AG04450 (cell line): ENCODE measurements around the gene CCDC152.

GRCh38 chr5:41916919-41917195 lies 8.2 kb upstream of the FBXO4 start:
- CAGE, long polyA plus RNA, result no peak
- RRBS, result no CpG with 5 or more reads among the region's 4 CpGs

- CAGE, long polyA plus RNA, result no peak
- RRBS, result no CpG with 5 or more reads among the region's 2 CpGs
Observed at GRCh38 chr5:41926941-41927478, 1.9 kb downstream of the FBXO4 start.

GRCh38 chr5:42432353-42432761 lies 9.1 kb downstream of the GHR start:
- CAGE, long polyA plus RNA, result no peak
- RRBS, result no CpG with 5 or more reads among the region's 2 CpGs

- CAGE, long polyA plus RNA, result no peak
- RRBS, result no CpG with 5 or more reads among the region's 4 CpGs
Observed at GRCh38 chr5:42518780-42519187, 95.5 kb downstream of the GHR start.

DNA sequence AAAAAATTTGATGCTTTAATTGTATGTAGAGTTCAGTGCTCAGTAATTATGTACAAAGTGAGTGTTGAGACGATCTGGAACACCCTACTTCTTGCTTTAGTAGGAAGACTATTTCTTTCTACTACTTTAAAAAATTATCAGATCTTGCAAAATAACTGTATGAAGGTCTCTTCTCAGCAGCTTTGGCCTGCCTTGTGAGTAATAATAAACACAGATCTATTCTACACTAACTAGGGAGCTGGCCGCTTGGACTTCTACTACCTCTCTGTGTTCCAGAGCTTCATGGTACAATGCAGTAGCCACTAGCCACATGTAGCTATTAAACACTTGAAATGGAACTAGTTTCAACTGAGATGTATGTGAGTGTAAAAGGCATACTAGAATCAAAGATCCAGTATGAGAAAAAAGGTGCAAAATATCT lies 131.1 kb downstream of the GHR start:
- CAGE, long polyA plus RNA, result no peak
- RRBS, result no CpG with 5 or more reads among the region's 2 CpGs

- CAGE, long polyA plus RNA, result no peak
- RRBS, result no CpG with 5 or more reads among the region's 1 CpG
Observed at GRCh38 chr5:42626783-42626982, 129.9 kb upstream of the CCDC152 start.

GRCh38 chr5:42646245-42646838 lies 110.3 kb upstream of the CCDC152 start:
- CAGE, long polyA plus RNA, result no peak
- RRBS, result no CpG with 5 or more reads among the region's 2 CpGs

- CAGE, long polyA plus RNA, result start-site peak on the plus strand at chr5:42756839-42756851, 57 and 62 reads in 2 replicates
- RRBS, result no CpG with 5 or more reads among the region's 19 CpGs
Observed at GRCh38 chr5:42756610-42757075, at the start of gene CCDC152. CCDC152 (plus strand) TSS chr5:42756818.

DNA sequence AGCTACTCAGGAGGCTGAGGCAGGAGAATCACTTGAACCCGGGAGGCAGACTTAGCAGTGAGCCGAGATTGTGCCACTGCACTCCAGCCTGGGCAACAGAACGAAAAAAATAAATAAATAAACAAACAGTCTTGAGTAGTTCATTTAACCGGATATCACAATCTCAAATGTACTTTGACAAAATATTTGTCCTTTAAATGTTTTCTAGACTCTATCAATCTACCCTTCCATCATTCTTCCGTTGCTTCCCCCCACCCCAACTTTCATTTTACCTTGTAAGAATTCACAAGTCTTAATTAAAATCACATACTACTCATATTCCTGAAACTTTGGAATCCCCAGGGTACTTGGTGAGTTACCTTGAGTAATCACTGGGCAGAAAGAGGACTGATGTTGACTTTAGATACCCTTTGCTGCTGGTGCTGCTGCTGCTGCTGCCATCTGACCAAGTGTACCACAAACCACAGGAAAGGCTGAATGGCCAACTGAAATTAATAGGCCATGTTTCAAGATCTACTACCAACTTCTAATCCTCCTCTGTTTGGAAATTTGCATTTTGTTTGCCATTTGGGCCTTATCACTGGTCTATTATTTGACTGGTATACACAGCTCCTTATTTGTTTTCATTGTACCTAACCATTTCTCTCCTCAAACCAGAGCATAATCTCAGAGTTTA lies 13.5 kb downstream of the SELENOP start:
- CAGE, long polyA plus RNA, result no peak
- RRBS, result 91% methylated on average over 1 of the region's 5 CpGs

GRCh38 chr5:42990390-42990738 lies 49.8 kb downstream of the ANXA2R start:
- CAGE, long polyA plus RNA, result no peak
- RRBS, result no CpG with 5 or more reads among the region's 7 CpGs

GRCh38 chr5:43019223-43019957 lies 20.7 kb downstream of the ANXA2R start:
- CAGE, long polyA plus RNA, result no peak
- RRBS, result no CpG with 5 or more reads among the region's 28 CpGs

DNA sequence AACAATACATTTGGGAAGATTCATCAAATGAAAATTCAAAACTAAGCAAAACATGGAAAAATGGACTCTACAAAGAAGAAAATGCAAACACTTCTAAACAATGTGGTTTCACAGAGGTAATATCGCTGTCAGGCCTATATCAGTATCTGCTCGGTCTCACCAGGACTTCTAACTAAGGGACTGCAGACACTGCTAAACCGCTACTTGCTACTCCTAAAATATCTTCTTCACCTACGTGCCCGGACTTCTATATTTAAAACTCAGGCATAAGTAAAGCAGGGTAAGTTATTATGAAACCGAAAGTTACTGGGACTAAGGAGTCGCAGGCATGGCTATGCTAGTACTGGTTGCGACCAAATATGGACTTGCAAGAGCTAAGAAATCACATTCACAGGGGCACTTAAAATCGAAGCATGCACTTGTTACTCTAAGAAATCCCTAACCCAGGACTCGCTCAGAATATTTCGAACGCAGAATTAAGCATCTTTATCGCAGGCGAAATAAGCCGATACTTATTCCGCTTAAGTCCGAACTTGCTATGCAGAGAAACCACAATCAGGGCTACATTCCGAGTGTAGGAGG lies 2.2 kb downstream of the ANXA2R start:
- CAGE, long polyA plus RNA, result no peak
- RRBS, result no CpG with 5 or more reads among the region's 18 CpGs

GRCh38 chr5:43054060-43054842 lies 14.1 kb upstream of the ANXA2R start:
- CAGE, long polyA plus RNA, result no peak
- RRBS, result no CpG with 5 or more reads among the region's 11 CpGs

DNA sequence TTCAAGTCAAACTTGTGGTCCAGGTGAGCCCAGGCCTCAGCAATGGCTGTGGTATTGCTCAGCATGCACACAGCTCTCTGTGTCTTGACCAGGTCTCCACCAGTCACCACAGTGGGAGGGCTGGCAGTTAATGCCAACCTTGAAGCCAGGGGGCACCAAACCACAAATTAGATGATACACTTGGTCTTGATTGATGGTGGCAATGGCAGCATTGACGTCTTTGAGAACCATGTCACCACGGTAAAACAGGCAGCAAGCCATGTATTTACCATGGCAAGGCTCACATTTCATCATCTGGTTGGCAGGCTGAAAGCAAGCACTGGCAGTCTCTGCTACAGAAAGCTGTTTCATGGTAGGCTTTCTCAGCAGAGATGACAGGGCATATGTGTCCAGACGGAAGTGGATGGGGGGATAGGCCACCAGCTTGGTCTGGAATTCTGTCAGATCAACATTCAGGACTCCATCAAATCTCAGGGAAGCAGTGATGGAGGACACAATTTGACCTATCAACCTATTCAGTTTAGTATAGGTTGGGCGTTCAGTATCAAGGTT lies 40.0 kb downstream of the NIM1K start:
- CAGE, long polyA plus RNA, result no peak
- RRBS, result no CpG with 5 or more reads among the region's 4 CpGs

DNA sequence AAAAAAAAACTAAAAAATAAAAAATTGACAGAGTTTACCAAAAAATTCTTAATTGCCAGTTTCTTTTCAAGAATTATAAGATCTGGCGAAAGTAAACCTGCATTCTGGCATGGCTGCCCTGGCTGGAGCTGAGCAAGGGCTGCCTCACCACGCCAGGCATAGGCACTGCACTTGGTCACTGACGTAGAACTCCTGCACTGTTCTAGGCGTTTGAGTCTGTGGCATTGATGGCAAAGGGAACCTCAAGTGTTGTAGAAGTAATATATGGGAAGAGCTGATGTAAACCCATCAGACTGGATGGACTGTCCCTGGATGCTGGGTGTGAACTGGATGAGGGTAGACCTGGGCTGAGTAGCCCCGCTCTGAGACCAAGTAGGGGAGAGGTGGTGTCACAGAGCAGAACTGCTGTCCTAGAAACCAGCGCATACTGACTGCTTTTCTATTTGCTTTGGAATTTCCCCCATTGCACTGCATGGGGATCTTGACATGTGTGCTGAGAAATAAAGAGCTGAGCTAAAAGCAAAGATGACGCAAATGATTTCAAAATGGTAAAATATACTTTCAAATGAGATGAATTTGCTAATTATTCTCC lies 44.5 kb downstream of the NIM1K start:
- CAGE, long polyA plus RNA, result no peak
- RRBS, result no CpG with 5 or more reads among the region's 7 CpGs

- CAGE, long polyA plus RNA, result no peak
- RRBS, result no CpG with 5 or more reads among the region's 3 CpGs
Observed at GRCh38 chr5:43290097-43291278, 22.7 kb downstream of the HMGCS1 start.

GRCh38 chr5:43298462-43299124 lies 14.6 kb downstream of the HMGCS1 start:
- CAGE, long polyA plus RNA, result no peak
- RRBS, result no CpG with 5 or more reads among the region's 5 CpGs

GRCh38 chr5:43557123-43557758 lies 364 bp upstream of the PAIP1 start:
- CAGE, long polyA plus RNA, result no peak
- RRBS, result 2% methylated on average over 29 of the region's 48 CpGs

DNA sequence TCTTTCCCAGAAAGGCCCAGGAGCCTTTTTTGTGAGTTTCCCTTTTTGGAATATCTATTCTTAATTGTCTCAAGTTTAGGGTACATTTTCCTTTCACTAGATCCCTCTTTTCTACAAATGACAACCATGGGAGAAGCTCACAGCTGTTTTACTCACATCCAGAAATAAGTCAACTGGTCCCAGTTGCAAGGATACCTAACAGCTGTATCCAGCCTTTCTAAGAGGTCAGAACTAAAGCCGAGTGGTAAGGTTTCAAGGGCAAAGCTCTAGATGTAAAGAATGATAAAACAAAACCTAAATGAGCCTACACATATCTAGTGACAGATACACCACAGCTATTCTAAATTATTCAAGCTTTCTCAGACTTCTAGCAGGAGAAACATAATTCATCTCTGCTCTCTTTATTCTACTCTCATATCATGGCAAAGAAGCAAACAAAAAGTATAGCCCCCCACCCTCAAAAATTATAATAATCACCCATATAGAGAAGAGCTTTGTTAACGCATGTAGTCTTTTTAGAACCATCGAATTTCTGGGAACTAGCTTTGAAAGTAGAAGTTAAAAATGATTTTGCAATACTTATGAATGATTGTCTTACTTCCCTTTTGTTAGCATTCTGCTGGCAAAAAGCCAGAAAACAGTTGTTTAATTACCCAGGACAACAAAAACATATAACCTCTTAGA lies 4.3 kb downstream of the FGF10 start:
- CAGE, long polyA plus RNA, result no peak
- RRBS, result no CpG with 5 or more reads among the region's 3 CpGs

- CAGE, long polyA plus RNA, result no peak
- RRBS, result 2% methylated on average over 6 of the region's 38 CpGs
Observed at GRCh38 chr5:44387940-44389096, 902 bp downstream of the FGF10 start.